Measurements from ENCODE around the genes TMEM271 and CPLX1.

GRCh38 chr4:52735-53127 lies 390 bp upstream of the ZNF595 start:
- PRO-cap, result no peak

DNA sequence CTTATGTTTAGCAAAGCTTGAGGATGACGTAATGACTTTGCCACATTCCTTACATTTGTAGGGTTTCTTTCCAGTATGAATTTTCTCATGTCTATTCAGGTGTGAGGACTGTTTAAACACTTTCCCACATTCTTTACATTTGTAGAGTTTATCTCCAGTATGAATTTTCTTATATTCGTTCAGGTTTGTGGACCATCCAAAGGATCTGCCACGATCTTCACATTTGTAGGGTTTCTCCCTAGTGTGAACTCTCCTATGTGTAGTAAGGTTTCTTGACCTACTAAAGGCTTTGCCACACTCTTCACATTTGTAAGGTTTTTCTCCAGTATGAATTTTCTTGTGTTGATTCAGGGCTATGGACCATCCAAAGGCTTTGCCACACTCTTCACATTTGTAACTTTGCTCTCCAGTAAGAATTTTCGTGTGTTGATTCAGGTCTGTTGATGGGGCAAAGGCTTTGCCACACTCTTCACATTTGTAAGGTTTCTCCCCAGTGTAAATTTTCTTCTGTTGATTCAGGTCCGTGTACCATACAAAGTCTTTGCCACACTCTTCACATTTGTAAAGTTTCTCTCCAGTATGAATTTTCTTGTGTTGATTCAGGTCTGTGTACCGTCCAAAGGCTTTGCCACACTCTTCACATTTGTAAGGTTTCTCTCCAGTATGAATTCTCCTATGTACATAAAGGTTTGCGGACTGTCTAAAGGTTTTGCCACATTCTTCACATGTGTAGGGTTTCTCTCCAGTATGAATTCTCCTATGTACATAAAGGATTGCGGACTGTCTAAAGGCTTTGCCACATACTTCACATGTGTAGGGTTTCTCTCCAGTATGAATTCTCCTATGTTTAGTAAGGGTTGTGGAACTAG lies 56.7 kb downstream of the ZNF721 start:
- PRO-cap, result unidirectional peak, minus-strand start at position 641 of the sequence

GRCh38 chr4:575770-576885 lies at the start of gene TMEM271:
TSS of gene TMEM271 (minus strand) at chr4:576295.
- PRO-cap, result no peak

- PRO-cap, result no peak
These were observed 8.1 kb downstream of the ATP5ME start for GRCh38 chr4:666021-666242.

DNA sequence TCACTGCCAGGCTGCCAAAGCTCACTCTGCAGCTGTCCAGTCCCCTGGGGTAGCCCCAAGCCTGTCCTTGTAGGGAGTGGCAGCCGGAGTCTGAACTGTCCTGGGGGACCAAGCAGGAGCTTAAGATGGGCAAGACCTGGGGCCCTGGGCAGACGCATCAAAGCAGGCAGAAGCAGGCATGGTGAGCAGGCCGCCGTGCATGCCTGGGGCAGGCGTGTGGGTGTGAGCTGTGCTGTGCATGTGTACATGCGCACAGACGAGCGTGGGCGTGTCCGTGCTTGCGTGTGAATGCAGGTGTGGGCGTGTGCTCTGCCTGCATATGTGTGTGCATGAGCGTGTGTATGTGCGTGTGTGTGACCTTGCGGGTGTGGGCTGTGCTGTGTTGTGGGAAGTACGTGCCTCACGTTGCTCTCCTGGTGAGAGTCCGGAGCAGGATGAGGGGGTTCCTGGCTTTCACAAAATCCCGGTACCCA lies 3.5 kb downstream of the MYL5 start:
- PRO-cap, result no peak

DNA sequence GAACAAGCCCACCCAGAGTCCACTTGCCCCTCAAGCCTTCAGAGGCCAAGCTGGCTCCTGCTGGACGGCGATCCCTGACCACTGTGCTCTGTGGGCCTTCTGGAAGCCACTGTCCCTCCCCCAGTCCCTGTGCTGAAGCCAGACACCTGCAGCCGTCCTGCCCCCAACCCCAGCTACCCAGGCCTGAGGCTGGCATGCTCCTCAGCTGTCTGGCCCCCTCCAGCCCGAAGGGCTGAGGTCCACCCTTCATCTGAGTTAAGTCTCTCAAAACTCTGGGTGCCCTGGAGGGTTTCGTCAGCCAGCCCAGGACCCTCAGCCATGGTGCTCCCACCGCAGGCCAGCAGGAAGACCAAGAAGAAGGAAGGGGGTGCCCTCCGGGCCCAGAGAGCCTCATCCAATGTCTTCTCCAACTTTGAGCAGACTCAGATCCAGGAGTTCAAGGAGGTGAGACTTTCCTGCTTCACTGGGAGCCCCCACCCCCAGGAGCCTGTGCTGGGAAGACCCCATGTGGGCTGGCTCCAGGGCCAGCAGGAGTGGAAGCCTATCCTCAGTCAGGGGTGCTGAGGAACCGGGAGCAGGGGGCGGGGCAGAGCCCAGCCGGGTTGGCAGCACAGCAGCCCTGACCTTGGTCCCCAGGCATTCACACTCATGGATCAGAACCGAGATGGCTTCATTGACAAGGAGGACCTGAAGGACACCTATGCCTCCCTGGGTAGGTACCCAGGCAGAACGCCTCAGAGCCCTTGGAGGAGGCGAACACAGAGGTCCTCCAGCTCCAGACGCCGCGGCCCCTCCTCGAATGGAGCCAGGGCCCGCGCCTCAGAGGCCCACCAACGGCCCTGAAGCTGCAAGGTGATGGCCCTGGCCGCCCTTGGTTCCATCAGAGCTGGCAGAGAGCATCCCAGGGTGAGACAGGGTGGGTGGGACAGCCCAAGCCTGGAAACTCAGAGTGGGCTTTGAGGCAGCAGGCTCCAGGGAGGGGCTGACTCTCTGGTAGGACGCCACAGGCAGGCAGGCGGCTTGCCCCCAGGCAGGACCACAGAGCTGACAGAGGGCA lies 4.3 kb downstream of the MYL5 start:
- PRO-cap, result no peak

GRCh38 chr4:681471-682292 lies 7.3 kb downstream of the SLC49A3 start:
- PRO-cap, result no peak

DNA sequence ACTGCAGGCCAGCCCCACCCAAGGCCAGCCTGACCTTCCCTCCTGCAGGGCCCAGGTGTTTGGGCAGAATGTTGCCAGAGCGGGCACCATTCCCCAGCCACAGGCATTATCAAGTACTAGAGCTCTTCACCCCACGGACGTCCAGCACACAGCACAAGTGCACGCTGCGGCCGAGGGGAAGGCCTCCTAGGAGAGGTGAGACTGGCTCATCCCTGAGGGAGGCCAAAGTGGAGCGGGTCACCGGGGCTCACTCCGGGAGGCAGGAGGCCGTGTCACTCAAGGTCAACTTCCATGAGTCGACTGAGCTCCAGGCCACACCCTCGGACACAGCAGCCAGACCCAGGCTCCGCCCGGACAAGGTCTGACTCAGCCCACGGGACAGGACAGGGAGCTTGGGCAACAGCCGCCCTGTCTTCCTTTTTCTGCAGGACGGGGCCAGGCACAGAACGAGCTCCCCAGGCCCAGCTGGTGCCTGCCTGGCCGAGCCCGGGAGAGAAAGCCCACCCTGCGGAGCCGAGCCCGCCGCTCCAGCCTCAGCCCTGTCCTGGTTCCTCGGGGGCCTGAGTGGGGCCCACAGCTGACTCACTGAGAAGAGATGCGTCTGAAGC lies 1.8 kb downstream of the SLC49A3 start:
- PRO-cap, result unidirectional peak, plus-strand start at position 418 of the sequence

- PRO-cap, result no peak
These were observed 1.2 kb downstream of the SLC49A3 start for GRCh38 chr4:687652-688267.

DNA sequence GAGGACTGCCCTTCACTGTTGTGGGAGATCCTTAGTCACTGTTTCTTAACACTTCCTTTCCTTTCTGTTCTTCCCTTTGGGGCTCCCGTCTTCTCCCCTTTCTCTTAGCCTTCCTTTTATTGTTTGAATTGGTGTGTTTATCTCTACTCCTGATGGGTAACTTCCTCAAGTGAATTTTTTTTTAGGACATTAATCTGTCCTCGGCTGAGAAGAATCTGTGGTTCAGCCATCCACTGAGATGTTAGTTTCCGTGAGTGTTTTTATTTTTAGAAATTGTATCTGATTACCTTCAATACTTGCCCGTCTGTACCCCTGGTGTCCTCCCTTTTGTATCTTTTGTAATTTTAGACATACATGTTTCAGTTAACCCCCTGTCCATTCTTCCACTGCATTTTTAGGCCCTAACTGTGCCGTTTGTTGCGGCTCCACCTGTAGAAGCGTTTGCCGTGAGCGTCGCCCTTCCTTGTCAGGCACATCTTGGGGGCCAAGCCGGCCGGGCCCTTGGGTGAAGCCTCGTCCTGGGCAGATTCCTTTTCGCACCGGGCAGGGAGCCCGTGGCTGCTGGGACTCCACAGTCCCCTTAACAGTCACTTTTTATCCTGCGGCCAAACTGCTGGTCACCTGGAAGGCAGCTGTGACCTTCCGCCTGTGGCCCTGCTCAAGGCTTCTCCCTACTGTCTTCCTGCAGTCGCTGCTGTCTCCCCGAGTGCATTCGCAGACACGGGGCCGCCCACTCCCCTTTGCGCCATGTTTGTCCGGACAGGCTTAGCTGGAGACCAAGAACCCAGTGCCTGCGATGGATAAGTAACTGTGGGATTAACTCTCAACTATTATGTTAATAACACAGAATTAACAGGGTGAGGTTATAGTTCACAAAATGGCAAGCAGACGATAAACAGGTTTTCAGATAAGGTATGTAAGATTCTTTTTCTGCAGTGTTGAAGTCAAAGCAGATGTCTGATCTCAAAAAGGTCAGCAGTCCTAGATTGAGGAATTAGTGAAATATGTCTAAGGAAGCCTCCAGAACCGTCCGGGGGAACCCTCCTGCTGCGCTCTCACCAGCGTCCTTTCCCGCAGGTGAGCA lies 54.9 kb downstream of the PCGF3 start:
- PRO-cap, result no peak

- PRO-cap, result bidirectional peak, plus-strand start at chr4:787139, minus-strand start at chr4:786984
These were observed 39.3 kb downstream of the CPLX1 start for GRCh38 chr4:786229-787427.

DNA sequence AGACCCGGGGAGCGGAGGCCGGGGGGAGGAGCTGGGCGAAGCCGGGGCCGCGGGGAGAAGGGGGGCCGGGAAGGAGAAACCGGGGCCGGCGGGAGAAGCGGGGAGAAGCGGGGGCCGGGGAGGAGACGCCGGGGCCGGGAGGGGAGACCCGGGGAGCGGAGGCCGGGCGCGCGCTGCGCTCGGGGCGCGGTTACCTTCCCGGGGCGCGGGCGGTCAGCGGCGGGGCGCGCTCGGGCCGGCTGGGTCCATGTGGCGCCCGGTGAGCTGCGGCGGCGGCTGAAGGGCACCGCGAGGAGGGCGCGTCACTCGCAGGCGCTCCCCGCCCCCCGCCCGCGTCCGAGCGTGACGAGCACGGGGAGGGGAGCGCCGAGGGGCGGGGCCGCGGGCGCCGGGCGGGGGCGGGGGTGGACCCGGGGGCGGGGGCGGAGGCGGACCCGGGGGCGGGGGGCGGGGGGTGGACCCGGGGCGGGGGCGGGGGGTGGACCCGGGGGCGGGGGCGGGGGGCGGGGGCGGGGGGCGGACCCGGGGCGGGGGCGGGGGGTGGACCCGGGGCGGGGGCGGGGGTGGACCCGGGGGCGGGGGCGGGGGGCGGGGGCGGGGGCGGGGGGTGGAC lies at the start of gene CPLX1:
CPLX1 (minus strand) TSS at position 278 of the 613 bp plus-strand sequence.
- PRO-cap, result no peak

- PRO-cap, result no peak
These were observed 10.8 kb upstream of the CPLX1 start for GRCh38 chr4:836651-837232.

GRCh38 chr4:889406-889675 lies 42.8 kb downstream of the GAK start:
- PRO-cap, result no peak

- PRO-cap, result no peak
These were observed 19.6 kb downstream of the GAK start for GRCh38 chr4:912408-913073.

DNA sequence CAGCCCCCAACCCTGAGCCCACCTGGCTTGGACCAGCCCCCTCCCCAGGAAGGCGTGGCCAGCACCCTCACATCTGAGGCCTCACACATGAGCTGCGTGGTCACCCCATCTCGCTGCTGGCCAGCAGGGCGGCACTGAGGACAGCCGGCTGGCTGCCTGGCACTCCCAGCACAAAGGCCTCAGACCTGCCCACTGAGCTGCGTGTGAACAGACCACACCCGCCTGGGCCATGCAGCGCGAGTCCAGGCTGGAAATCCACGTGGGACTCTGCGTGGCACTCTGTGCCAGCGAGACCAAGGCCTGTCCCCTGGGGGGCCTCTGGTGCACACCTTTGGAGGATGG lies 10.0 kb downstream of the DGKQ start:
- PRO-cap, result no peak

DNA sequence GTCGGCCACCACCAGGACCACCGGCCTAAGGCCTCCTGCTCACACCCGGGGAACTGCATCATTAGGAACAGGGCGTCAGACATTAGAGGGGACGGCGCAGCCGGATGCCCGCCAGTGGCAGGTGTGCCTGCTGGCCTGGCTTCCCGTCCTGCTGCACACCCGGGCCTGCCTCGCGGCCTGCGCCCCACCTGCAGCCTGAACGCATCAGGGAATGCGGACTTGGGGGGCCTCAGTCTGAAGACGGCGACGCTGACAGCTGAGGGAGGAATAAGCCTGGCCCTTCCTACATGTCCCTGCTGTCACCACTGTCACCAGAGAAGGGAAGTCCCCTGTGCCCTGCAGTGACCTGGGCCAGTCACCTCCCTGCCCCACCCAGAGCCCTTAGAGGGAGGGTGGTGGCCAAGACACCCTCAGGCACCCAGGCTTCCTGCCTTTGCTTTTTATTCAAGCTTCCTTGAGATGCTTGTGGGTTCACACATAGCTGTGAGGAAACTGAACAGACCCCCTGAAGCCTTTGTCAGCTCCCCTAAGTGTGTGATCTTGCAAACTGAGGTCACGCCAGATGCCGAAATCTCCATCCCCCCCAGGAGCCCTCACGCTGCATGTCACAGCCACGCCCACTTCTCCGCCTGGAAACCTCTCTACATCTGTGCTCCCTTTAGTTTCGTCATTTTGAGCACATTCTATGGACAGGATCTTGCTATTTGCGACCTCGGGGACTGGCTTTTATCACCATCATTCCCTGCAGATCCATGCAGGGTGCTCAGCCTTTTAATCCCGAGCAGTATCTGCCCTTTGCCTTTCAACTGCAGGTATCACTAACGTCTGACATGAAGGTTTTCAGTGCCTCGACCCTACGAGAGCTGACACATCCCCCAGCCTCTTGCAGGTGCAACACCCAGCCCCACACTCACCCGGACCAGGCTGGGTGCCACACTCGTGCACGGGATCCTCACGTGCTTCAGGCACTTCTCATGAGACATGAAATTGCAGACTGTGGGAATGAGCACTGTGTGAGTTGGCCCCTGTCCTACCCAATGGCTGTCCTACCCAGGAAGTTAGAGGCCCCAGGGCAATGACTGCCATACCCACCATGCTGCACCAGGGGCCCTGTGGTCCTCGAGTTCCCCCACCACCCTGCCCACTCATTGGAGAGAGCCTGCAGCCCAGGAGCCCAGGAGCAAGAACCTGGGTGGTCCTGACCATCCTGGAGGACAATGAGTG lies 2.9 kb downstream of the DGKQ start:
- PRO-cap, result no peak

- PRO-cap, result no peak
These were observed 426 bp downstream of the DGKQ start for GRCh38 chr4:972824-973461.

DNA sequence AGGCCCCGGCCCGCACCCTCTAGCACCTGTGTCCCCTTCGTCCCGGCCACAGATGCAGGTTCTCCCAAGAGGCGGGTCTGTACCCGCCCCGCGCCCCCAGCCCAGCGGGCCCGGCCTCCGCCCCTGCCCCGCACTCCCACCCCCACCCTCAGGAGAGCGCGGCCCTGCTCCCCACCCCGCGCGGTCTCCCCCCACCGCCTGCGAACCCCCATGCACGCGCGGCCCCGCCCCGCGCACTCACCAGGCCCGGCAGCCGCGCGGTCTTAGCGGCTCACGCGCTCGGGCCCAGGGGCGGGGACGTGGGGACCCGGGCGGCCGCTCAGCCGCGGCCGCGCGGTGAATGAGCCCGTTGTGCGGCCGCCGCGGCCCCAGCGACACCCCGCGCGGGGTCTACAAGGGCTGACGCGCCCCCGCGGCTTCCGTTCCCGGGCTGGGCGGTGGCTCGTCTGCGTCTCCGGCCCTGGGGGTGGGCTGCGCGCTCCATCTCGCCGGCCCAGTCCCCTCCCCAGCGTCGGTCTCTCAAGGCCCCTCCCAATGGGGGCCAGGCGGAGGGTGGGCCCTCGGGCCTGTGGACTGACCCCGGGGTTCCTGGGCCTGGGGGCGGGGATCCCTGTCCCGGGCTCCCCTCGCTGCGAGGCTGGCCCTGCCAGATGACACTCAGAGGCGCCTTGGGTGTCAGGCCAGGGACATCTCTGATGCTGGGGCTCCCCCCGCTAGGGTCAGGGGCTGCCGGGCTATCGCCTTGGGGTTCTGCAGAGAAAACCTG lies 4.2 kb upstream of the SLC26A1 start:
- PRO-cap, result no peak

- PRO-cap, result no peak
These were observed 11.9 kb upstream of the SPON2 start for GRCh38 chr4:1184292-1184710.

Data from bile duct (tissue), 1 donor.